Fibroblast of villous mesenchyme (primary cell): ENCODE results near the gene APOL4.

GRCh38 chr22:35307283-35307919 is 7.7 kb downstream of the TOM1 start:
- CAGE, long polyA plus RNA: no peak

GRCh38 chr22:35348477-35349451 is 32.1 kb upstream of the HMOX1 start:
- CAGE, long polyA plus RNA: no peak

GRCh38 chr22:35437016-35437653 is 37.2 kb downstream of the MCM5 start:
- CAGE, long polyA plus RNA: no peak

GRCh38 chr22:35445937-35446965 is 46.3 kb downstream of the MCM5 start:
- CAGE, long polyA plus RNA: no peak

DNA sequence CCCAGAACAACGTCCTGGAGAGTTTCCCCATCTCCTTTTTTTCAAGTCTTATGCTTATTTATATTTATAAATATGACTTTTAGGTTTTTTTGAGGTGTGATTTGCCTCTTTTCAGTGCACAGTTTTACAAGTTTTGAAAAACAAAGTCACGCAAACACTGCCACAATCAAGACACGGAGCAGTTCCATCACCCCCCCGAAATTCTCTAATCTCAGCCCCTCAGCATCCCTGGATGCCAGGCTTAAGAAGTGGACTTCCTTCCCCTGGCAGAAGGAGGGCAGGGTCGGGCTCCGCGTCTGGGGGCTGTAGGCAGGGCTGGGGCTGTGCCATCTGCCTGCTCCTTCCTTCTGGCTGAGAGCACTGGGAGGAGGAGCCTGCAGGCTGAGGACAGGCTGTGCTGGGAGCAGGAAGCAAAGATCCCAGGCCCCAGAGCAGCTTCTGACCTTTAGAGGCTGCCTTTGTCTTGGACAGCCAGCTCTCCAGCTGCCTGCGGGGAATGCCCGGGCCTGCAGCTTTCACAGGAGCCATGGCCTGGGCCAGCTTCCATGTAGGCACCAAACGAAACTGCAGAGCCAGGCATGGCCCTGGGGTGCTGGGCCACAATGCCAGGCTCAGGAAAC is 67.7 kb downstream of the MCM5 start:
- CAGE, long polyA plus RNA: no peak

DNA sequence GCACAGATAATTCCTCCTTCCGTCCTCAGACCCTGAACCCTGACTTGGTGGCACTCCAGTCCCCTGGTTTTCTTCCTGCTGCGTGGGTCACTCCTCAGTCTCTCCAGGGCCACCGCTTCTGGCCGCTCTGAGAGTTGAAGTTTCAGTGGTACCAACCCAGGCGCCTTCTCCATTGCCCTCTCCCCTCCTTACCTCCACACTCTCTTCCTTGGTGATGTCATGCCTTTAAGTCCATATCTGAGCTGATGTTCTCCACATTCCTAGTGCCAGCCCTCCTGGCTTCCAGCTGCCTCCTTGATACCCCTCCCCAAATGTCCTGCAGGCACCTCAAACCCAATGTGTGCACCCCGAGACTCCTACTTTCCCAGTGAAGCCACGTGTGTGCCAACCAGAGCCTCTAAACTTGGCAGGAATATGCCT is 54.4 kb upstream of the RASD2 start:
- CAGE, long polyA plus RNA: no peak

DNA sequence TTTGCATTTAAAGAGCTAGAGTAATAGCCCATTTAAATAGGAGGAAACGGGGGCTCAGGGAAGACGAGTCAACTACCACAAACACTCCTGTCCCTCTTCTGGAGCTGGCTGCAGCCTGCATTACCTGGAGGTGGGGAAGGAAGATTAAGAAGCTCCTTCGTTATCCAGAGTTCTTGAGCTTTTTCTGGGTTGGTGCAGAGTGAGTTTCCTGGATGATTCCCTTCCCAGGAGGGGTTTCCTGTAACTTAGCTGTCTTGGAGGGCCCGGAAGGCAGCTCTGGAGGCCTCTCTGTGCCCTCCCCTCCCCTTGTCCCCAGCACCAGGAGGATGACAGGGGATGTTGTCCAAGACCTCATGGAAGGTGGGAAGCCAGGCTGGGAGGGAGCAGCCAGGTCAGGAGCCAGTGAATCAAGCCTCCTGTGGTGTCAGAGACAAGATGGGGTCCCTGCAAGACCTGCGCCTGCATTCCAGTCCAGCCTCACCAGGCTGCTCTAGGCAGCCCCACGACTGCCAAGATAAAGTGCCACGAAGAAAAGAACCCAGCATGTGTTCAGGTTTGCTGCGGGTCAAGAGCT is 1.2 kb downstream of the RASD2 start:
- CAGE, long polyA plus RNA: no peak

DNA sequence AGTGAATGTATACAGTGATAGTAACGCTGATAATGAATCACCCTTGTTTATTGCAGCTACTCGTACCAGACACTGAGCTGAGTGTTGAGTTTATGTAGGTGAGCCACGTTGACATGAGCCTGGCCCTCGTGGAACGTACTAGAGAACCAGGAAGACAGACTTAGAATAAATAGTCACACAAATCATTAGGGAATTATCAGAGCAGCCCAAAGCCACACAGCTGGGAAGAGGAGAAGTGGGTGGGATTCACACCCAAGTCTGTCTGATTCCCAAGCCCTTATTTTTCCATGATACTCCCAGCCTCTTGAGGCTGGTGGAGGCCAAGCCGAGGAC is 34.8 kb downstream of the MB start:
- CAGE, long polyA plus RNA: no peak

GRCh38 chr22:35638360-35639124 is 9.7 kb upstream of the APOL6 start:
- CAGE, long polyA plus RNA: no peak

DNA sequence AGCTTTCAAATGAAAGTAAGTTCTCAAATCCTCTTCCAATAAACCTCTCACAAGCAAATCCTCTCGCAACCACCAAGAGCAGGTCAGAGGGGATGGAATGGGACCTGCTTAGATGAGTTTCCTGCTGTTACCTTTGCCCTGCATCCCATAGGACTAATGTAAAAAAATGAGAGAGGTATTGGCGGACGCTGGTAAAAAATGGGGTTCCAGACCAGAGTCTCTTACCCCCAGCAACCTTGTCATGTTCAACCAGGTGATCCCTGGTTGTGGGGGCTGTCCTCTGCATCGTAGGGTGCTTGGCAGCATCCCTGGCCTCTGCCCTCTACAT is 1.3 kb downstream of the APOL6 start:
- CAGE, long polyA plus RNA: no peak

- CAGE, long polyA plus RNA: no peak
Measured at GRCh38 chr22:35836234-35836785, 118.6 kb downstream of the APOL5 start.

- CAGE, long polyA plus RNA: no peak
Measured at GRCh38 chr22:35838925-35839332, 121.3 kb downstream of the APOL5 start.

DNA sequence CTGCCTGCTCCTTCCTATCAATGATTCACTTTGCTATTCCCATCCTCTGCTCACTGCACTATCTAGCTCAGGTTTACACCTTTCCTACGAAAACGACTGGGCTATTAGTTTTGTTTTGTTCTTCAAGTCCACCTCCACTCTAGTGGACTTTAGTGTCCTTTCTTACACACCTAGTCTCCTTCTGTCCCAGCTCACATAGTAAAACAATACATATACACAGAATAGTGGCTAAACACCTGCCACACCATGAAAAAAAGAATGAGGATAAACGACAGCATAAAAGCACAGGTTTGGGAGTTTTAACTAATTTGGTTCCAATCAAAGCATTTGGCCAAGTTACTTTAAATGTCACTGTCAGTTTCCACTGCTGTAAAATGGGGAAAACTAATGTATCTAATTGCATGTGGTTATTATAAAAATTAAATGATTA is 108.8 kb downstream of the RBFOX2 start:
- CAGE, long polyA plus RNA: no peak

DNA sequence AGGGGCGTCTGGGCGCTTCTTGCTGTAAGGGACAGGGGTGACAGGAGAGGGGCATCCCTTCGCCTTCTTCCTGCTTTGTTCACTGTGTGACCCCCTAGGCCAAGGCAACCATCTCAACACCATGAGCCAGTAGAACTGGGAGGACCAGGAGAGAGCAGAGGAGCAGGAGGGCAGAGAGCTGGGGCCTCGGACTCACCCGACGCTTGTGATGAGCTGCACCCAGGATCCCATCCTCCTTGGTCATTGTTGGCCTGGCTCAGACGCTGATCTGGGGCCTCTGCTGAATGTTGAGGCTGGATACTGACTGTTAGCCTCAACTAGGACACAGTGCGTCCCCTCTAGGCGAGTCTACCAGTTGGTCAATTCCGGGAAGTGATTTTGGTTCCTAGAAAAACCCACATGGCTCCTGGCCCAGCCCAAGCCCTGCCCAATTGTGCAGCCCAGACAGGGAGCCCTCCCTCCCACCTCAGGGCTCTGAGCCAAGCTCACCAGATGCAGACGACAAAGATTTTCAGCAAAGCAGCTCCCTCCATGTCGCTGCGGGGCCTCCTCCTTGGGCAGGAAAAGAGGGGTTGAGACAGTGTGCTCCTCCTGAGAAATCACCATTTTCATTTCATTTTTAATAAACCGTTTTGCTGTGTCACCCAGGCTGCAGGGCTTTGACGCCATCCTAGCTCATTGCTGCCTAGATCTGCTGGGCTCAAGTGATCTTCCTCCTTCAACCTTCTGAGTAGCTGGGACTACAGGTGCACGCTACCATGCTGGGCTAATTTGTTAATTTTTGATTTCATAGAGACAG is at the start of gene APOL4:
APOL4 (minus strand) TSS at position 306 of the 799 bp plus-strand sequence.
- CAGE, long polyA plus RNA: no peak

DNA sequence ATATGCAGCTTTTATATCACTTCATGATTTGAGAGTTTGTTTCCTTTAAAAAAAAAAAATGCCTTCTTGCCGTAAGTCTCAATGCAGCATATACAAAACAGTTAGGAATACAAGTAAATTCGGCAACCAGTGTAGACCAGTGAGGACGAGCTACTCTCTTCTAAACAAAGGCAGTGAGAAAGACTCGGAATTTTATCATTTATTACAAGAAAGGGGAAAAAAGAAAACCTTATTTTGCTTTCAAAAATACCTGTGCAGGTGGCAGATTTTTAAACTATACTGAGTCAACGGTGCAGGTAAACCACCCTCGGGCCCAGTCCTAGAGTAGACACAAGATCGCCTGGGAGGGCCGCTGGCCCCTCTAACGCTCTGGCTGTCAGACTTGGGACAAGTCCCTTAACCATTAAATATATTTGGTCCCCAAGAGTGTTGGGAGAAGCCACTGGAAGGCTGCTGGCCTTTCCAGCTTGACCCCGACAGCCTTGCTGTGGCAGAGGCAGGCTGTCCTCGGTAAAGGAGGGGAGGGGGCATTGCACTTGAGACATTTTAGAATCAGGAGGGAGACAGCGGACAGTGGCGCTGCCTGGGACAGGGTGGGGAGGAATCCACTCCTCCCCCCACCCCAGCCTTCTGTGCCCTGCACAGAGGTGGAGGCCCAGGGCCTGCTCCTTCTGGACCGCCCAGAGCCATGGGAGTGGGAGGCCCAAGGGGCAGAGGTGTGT is 28.7 kb downstream of the APOL1 start:
- CAGE, long polyA plus RNA: no peak

DNA sequence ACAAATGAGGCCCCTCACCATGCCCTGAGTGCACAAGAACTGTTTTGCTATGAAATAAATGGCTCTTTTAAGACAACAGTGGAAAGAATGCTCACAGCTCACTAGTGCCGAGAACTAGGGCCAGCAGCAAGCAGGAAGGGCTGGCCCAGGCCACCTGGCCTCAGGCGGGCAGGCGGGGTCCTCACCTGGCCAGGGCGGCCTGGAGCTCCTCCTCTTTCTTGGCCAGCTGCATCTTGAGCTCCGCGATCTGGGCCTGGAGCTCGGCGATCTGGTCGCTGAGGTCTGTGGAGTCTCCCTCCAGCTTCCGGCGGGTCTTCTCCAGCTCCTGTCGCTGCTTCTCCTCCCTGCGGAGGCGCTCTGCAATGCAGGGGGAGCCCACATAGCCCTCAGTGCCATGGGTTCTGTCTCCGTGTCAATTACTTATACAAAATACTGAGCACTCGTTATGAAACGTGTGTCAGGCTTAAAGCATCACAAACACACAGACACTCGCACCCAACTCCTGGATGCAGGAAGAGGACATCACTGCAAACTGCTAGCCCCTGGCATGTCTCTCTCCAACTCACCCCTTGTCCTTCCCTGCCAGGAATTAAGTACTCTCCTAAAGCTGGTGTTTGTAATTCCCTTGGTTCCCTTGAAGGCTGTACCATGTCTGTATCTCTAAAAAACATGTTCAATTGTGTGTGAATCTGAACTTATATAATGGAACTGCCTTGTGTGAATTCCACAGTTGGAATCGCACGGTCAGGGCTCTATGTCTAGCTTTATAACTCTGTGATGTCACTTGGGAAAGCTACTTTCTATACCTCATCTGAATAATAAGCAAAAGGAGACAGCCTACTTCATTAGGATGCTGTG is 44.0 kb downstream of the APOL1 start:
- CAGE, long polyA plus RNA: no peak

GRCh38 chr22:36323208-36323748 is 64.5 kb downstream of the MYH9 start:
- CAGE, long polyA plus RNA: no peak

DNA sequence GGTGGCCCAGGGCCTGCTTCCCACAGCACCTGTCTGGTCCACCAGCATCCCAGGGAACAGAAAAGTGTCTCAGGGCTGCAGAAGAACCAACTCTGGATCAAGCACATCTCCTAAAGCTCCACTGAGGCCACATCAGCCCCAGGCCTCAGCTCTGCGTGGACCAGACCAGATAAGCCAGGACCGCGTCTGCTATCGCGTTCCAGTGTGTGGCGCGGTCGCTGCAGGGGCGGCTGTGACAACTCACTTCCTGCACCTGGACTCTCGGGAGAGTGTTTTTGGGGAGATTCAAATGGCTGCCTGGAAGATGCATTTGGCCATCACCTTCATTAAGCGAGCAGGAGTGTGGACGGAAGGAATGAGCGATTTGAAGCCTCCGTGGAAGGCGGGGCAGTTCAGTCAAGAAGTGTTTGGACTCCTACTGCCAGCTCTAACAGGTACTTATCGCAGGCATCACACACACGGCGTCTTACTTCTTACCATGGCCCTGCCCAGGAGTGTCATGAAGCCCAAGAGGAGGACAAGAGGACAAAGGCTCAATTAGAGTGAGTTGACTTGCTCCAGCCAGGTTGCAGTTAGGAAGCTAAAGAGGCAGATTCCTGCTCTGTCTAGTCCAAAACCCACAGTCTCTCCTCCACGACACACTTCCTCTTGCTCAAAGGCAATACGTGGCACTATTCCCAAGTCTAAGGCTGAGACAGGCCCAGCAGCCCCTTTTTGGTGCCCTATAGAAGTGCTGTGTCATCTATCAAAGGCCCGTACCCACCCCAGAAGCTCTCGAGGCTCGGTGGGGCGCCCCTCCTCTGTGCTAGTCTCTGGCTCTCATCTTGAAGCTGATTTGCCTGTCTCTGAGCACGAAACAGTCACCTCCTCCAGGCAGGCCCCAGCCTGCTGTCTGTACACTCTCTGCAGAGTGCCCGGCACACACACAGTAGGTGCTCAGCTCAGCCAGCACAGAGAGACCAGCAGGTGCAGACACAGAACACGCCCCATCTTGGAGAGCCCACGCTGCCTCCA is 53.1 kb downstream of the MYH9 start:
- CAGE, long polyA plus RNA: no peak

DNA sequence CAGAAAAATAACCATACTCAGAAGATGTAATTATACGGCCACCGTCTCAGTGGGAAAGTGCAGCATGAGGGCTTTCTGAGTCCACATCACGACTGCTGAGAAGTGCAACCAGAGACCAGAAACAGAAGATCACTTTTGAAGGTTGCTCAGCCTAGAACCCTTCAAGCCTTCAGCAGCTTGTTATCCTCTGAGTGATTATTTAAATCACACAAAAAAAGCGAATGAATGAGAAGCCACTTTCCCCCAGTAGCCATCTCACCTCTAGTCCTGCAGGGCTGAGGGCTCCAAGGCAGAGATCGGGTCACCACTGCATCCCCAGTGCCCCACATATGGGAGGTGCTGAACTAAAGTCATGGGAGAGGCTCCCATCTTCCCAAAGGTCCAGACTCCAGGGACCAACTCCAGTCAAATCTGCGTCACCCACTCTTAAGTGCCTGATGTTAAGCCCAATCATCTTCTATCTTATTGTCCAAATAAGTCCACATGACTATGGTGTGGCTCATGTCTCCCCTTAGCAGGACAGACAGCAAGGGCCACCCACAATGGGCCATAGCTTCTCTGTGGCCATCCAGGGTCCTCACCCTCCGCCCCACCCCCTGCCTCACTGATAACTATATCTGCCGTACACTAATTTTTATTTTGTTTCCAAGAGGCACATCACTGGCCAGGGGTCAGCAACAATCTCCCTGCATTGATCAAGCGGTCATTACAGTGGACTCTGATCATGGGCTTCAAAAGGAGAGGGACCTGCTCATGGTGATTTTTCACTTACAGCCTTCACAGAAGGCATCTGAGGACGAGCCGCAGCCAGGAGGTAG is 23.6 kb downstream of the MYH9 start:
- CAGE, long polyA plus RNA: no peak

GRCh38 chr22:36374534-36375181 is 13.1 kb downstream of the MYH9 start:
- CAGE, long polyA plus RNA: no peak